Pulmonary artery (tissue), 1 donor: ENCODE measurements around a stretch of chr6.

DNA sequence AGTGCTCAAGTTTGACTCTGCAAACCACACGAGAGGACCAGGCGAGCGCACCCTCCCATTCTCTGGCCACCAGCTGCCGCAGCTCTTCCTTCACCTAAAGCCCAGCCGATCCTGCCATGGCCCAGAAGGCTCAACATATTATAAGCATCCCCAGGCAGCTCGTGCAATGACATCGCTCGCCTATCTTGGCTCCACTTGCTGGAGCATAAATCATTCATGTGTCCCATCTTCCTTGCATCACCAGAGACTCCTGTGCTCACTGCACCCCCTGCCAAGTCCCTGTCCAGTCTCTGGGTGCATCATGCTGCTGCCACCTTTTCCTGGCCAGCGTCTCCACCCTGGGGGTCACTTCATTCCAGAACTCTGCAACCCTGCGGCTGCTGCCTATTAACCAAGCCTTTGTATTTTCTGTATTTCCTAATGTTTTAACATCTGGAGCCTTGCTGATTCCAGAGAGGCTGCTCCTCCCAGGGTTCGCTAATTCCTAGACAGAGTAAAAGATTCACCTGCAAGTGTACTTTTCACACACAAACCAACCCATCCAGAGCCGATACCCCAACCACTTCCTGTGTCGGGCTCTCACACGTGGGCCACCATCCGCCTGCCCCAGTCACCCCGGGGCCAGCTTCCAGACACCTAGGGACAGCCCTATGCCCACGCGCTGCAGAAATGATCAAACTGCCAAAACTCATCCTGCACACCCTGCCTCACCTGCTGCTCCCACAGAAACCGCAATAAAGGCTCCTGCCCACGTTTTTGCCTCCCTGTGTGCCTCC, 59.2 kb downstream of the PSMG4 start:
- PRO-cap: no peak

DNA sequence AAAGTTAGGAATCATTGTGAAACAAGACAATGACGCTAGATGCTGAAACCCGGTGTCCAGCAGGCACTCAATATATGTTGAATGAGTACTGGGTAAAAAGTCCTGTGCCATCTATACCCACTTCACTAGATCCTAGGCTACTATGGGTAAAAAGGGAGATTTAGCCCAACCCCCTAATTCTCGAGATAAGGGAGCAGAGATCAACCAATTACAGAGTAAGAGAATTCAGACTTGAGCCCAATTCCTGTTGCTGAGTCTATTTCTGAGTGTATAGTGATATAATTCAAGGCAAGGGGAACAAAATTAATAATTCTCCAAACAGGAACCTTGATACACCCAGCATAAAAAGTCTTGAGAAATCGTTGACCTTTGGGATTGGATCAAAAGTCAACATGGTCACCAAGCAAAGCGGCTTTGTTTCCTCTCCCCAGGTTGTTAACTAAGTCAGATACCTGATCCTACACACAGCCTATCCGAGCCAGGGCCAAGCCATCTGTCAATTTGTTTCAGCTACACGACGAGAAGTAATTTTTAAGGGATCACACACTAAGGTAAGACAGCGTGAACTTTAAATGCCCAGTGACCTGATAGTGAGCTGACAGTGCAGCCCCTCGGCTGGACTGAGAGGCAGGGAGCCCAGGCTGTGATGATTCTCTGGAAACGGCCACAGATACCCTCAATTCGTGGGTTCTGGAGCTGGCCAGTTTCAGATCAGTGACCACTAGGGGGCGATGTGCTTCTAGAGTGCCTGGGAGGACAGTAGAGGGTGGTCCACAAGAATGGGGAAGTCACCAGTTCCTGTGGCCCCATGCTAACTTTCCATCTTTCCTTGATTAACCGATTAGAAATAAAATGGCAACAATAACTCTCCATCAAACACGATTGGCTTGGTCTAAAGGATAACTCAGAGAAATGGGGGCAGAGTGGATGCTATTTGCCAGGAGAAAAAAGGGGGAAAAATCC, 46.2 kb downstream of the SLC22A23 start:
- PRO-cap: no peak

- PRO-cap: no peak
Measured at GRCh38 chr6:3444325-3445391, 12.2 kb downstream of the SLC22A23 start.

- PRO-cap: unidirectional peak, plus-strand start at chr6:3746582
Measured at GRCh38 chr6:3746230-3746866, 5.2 kb downstream of the PXDC1 start.

GRCh38 chr6:3756309-3756955, 4.9 kb upstream of the PXDC1 start:
- PRO-cap: no peak

- PRO-cap: no peak
Measured at GRCh38 chr6:3908648-3909640, 59.8 kb downstream of the FAM50B start.

DNA sequence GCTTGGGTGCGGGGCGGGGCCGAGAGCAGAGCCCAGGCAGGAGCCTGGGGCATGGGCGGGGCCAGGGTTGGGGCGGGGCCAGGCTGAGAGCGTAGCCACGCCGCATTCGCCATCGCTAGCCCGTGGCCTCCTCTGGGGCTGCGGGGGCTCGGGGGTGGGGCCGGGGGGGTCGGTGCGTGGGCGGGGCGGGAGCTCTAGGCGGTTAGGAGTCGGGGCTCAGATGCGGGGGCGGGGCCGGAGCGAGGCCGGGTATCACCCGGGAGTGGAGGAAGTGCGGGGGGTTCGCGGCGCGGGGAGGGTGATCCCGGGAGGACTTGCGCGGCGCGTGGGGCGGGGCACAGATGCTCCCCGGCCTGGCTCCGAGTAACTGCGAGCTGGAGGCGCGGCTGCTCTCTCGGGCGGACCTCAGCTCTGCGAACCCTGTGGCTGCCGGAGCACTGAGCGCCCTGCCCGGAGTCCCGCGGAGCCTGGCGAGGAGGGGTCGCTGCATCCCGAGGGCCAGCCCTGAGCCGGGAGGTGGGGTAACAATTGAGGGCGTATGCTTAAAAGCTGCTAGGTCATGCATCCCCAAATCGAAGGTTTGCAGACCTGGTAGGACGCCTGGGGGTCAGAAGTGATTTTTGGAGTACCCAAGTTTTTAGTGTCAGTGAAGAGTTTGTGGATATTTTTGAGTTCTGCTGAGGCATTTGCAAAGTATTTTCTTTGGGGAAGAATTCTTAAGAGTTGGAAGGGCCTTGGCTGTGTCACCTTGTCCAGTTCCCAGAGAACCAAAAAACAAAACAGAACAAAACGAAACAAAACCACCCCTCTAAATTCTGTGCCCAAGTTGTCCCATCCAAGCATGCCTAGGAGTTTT, 586 bp upstream of the ECI2 start:
- PRO-cap: bidirectional peak, plus-strand start at position 70 of the sequence, minus-strand start outside the sequence; unidirectional peak, plus-strand start at position 366 of the sequence

GRCh38 chr6:4358168-4359404, 223.2 kb upstream of the ECI2 start:
- PRO-cap: bidirectional peak, plus-strand start at chr6:4358929, minus-strand start at chr6:4358664

DNA sequence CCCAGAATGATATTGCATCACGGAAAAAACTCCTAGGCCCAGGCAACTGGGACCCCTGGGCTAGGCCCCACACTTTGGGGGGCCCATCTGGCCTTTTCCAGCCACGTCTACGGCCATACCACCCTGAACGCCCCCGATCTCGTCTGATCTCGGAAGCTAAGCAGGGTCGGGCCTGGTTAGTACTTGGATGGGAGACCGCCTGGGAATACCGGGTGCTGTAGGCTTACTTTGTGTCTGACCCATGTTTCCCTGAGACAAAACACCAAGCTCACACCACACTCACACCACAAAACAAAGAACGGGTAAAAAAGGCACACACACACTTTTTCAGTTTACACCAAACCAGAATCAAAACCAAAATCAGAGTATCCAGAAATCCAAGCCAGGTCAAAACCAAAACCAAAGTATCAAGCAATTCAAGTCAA, 292.5 kb upstream of the ECI2 start:
- PRO-cap: no peak

- PRO-cap: no peak
Measured at GRCh38 chr6:4610344-4610913, 165.8 kb upstream of the CDYL start.

- PRO-cap: no peak
Measured at GRCh38 chr6:4816872-4817423, 40.7 kb downstream of the CDYL start.

GRCh38 chr6:4931433-4931912, 72.4 kb downstream of the RPP40 start:
- PRO-cap: no peak

DNA sequence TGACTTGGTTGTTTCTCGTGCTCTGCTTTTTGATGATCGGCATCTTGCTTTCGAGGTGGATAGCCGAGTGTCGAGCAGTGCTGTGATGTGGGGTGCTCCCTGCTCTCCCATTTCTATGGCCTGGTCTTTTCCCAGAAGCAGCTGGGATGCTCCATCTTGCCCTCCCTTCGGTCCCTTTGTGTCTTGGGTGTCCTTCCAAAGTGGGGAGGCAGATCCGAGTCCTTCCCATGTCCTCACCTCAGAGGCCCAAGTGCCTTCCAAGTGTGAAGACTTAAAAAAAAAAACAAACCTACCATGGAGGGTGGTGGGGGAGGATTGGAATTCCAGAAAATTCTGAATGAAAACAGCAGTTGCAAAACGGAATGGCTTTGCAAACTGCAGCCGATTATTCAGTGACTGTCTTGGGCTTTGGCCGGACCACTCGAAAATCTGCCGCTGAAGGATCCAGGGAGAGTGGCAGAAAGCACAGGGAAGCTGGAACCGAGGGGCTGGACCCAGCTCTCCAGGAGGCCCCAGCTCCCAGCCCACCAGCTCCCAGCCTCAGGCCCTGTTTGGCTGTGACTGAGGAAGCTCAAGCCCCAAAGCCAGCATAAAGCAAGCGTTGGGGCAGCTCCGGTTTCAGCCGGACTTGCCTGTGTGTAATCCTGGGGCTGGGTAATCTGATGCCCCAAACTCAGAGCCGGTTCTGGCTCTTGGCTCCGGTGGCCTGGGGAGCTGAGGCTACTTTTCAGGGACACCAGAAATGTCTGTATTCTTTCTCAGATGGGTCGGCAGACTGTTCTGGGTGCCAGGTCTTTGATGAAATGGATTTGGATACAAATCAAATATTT, 30.0 kb downstream of the RPP40 start:
- PRO-cap: no peak

DNA sequence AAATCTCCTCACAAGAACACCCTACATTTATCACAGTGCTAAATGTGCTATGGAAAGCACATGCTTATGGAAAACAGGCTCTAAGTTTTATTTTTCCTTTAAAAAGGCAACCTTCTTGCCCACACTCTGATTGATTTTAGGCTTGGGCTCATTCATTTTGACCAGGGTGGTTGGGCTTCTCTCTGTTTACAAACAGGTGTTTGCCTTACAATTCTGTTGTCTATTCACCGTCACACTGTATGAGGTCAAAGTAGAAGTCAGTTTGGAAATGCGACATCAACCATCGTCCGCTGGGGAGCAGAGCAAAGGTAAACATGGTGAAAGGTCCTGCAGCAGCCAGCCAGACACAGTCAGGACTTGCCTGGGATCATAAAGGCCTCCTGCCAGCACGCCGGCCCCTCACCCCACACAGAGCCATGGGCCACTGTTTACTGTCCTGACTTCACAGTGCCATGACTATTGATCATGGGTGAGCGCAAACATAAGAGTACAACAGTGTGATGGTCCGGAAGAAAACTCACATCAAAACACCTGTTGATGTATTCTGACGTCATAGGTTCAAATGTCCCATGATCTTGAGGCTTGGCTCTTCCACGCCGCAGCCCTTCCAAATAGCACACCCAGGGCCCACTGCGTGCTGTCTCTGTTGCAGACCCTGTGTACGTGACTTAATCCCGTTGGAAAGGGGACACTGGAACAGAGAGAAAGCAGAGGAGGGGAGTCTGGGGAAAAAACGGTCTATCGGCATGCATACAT, 17.0 kb upstream of the PPP1R3G start:
- PRO-cap: no peak

- PRO-cap: no peak
Measured at GRCh38 chr6:5087137-5087924, 2.2 kb downstream of the PPP1R3G start.

GRCh38 chr6:5782633-5783373, 223.9 kb downstream of the NRN1 start:
- PRO-cap: no peak

- PRO-cap: no peak
Measured at GRCh38 chr6:5997239-5998325, 9.1 kb downstream of the NRN1 start.

DNA sequence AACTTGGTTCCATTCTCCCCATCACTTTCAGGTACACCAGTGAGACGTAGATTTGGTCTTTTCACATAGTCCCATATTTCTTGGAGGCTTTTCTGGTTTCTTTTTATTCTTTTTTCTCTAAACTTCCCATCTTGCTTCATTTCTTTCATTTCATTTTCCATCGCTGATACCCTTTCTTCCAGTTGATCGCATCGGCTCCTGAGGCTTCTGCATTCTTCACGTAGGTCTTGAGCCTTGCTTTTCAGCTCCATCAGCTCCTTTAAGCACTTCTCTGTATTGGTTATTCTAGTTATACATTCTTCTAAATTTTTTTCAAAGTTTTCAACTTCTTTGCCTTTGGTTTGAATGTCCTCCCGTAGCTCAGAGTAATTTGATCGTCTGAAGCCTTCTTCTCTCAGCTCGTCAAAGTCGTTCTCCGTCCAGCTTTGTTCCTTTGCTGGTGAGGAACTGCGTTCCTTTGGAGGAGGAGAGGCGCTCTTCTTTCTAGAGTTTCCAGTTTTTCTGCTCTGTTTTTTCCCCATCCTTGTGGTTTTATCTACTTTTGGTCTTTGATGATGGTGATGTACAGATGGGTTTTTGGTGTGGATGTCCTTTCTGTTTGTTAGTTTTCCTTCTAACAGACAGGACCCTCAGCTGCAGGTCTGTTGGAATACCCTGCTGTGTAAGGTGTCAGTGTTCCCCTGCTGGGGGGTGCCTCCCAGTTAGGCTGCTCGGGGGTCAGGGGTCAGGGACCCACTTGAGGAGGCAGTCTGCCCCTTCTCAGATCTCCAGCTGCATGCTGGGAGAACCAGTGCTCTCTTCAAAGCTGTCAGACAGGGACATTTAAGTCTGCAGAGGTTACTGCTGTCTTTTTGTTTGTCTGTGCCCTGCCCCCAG, 130.4 kb downstream of the F13A1 start:
- PRO-cap: no peak

GRCh38 chr6:6332273-6332726, 11.8 kb upstream of the F13A1 start:
- PRO-cap: no peak

DNA sequence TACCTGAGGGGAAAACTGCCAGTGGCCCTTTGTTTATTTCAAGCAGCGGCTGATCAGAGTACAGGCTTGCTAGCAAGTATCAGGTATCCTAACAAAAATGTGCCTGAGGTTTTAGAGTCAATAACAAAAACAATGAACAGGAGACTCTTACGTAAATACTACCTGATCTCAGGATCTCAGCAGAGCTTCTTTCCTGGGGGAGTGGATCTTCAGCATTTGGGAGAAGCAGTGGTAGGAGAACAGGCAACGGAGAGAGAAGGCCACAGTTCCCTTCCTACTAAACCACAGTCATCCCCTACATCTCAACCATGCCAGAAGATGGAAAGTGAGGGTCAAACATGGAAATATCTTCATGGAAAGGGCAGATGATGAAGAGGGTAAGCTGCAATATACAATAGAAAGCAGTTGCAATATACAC, 12.5 kb downstream of the LY86 start:
- PRO-cap: no peak